Keratinocyte (primary cell): ENCODE results near the genes OR2D2, NLRP14, CYB5R2 and RPL27A.

DNA sequence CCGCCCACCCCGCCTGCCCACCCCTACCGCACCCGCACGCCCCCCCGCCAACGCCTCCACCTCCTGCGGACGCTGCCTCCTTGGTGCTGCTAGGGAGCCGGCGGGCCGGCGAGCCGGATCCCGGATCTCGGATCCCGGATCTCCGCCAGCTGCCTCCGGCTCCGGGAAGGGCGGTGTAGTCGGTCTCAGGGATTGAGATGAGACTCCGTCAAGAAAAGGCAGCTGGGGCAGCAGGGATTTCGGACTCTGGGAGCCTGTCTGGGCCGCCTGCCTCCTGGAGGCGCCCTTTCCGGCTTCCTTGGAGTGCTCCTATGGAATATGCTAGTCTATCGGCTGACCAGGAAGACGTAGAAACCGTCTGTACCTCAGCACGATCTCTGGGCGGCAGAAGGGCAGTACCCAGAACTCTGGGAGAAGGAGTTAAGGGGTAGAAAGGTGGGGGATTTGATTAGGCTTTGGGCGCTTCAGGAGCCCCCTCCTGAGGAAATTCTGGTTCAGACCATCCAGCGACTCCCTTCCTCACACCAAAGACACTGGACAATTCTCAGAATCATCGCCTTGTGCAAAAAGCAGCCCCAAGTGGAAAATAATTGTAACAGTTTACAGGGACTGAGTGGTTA lies 411 bp upstream of the TRIM3 start:
CAGE:
- cytosol, long polyA minus RNA, result no peak
- cytosol, long polyA plus RNA, result no peak
- long polyA plus RNA, result no peak
- nucleus, long polyA minus RNA, result no peak
- nucleus, long polyA plus RNA, result no peak

DNA sequence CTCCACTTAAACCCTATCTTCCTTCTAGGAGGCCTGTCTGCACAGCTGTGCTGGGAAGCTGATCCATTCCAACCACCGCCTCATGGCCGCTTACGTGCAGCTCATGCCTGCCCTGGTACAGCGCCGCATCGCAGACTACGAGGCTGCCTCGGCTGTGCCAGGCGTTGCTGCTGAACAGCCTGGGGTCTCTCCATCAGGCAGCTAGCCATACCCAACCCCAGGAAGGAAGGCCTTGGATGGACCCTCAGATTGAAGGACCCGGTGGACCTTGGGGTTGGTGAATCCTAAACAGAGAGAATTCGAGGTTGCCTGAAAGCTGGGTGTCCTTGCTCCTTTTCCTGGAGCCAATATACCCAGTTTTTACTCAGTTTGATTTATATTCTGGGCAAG lies 711 bp downstream of the TIMM10B start:
CAGE:
- cytosol, long polyA minus RNA, result no peak
- cytosol, long polyA plus RNA, result no peak
- long polyA plus RNA, result no peak
- nucleus, long polyA minus RNA, result no peak
- nucleus, long polyA plus RNA, result no peak

CAGE:
- cytosol, long polyA minus RNA, result no peak
- cytosol, long polyA plus RNA, result no peak
- long polyA plus RNA, result no peak
- nucleus, long polyA minus RNA, result no peak
- nucleus, long polyA plus RNA, result no peak
Observed at GRCh38 chr11:6571238-6571567, 32.2 kb downstream of the RRP8 start.

DNA sequence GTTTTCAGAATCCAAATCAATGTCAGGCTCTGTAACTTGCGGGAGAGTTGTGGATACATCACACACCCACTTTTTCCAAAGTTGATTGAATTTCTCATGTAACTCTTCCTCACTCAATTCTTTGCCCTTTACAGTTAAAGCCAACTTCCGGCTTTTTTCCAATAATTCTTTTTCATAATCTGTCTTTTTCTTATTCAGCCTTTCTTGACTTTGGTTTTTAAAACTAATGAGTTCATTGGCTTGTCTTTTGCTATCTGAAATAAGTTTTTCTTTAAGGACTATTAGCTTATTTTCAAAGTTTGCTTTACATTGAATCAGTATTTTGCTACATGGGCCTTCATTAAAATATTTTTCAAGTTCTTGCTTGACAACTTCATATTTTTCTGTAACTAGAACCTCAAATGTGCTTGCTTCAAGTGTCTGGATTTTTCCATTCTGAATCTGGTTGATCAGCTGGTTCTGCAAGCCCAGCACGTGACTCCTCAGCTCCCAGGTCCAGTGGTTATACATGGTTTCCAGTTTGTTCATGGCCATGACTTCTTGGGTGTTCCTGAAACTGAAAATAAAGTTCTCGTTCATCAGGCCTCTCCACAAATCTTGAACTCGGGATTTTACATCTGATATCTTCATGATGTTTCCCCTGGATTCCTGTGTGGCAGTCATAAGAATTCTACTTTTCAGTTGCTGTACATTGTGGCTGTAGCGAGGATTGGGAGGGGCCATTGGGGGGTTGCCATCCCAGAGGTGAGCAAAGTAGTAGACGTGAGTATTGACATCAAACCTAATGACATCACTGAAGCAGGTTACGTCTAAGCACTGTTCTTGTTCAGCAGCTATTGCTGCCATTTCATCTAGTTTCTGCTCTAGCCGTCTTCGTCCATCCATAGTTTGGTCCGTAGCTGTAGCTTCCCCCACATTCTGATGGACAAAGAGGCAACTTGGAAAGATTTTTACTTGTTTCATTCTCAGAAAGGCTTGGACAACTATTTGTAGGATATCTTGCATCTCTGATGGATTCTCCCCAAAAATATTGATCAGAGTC lies 33.3 kb upstream of the MRPL17 start:
CAGE:
- cytosol, long polyA minus RNA, result no peak
- cytosol, long polyA plus RNA, result no peak
- long polyA plus RNA, result no peak
- nucleus, long polyA minus RNA, result no peak
- nucleus, long polyA plus RNA, result no peak

CAGE:
- cytosol, long polyA minus RNA, result no peak
- cytosol, long polyA plus RNA, result no peak
- long polyA plus RNA, result no peak
- nucleus, long polyA minus RNA, result no peak
- nucleus, long polyA plus RNA, result no peak
Observed at GRCh38 chr11:6892281-6892883, at the start of gene OR2D2. OR2D2 (minus strand) TSS chr11:6892500.

GRCh38 chr11:7020167-7021020 lies at the start of gene NLRP14:
NLRP14 (plus strand) TSS chr11:7020479.
CAGE:
- cytosol, long polyA minus RNA, result no peak
- cytosol, long polyA plus RNA, result no peak
- long polyA plus RNA, result no peak
- nucleus, long polyA minus RNA, result no peak
- nucleus, long polyA plus RNA, result start-site peak on the minus strand at chr11:7020315-7020387, 26 and 14 reads in 2 replicates

CAGE:
- cytosol, long polyA minus RNA, result no peak
- cytosol, long polyA plus RNA, result no peak
- long polyA plus RNA, result no peak
- nucleus, long polyA minus RNA, result no peak
- nucleus, long polyA plus RNA, result no peak
Observed at GRCh38 chr11:7512221-7513442, 1.2 kb upstream of the PPFIBP2 start.

GRCh38 chr11:7537976-7538568 lies 24.3 kb downstream of the PPFIBP2 start:
CAGE:
- cytosol, long polyA minus RNA, result no peak
- cytosol, long polyA plus RNA, result no peak
- long polyA plus RNA, result no peak
- nucleus, long polyA minus RNA, result start-site peak on the plus strand at chr11:7538261-7538358, 7 reads
- nucleus, long polyA plus RNA, result no peak

DNA sequence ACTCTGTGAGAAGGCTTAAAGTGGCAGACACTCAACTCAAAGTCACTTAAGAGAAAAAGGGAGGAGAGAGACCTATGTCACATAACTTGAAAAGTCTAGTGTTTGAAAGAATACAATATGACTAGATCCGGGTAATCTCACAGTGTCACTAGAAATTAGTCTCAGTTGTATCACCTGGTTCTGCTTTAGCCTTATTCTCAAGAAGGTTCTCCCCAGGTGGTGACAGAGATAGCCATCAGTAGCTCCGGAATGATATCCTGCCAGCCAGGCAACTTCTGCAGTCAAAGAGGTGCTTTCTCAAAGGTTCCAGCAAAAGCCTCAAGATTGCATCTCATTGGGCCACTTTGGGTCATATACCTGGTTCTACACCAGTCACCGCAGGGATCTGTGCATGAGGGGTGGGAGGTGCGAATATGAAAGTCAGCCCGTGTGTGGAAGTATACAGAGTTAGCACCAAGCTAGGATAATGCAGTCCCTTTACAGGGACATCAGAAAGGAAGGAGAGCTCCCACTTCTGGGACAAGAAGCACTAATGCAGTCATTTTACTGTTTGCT lies 61.2 kb downstream of the CYB5R2 start:
CAGE:
- cytosol, long polyA minus RNA, result no peak
- cytosol, long polyA plus RNA, result no peak
- long polyA plus RNA, result no peak
- nucleus, long polyA minus RNA, result no peak
- nucleus, long polyA plus RNA, result no peak

GRCh38 chr11:7643091-7643735 lies 30.1 kb downstream of the CYB5R2 start:
CAGE:
- cytosol, long polyA minus RNA, result no peak
- cytosol, long polyA plus RNA, result no peak
- long polyA plus RNA, result no peak
- nucleus, long polyA minus RNA, result no peak
- nucleus, long polyA plus RNA, result no peak

DNA sequence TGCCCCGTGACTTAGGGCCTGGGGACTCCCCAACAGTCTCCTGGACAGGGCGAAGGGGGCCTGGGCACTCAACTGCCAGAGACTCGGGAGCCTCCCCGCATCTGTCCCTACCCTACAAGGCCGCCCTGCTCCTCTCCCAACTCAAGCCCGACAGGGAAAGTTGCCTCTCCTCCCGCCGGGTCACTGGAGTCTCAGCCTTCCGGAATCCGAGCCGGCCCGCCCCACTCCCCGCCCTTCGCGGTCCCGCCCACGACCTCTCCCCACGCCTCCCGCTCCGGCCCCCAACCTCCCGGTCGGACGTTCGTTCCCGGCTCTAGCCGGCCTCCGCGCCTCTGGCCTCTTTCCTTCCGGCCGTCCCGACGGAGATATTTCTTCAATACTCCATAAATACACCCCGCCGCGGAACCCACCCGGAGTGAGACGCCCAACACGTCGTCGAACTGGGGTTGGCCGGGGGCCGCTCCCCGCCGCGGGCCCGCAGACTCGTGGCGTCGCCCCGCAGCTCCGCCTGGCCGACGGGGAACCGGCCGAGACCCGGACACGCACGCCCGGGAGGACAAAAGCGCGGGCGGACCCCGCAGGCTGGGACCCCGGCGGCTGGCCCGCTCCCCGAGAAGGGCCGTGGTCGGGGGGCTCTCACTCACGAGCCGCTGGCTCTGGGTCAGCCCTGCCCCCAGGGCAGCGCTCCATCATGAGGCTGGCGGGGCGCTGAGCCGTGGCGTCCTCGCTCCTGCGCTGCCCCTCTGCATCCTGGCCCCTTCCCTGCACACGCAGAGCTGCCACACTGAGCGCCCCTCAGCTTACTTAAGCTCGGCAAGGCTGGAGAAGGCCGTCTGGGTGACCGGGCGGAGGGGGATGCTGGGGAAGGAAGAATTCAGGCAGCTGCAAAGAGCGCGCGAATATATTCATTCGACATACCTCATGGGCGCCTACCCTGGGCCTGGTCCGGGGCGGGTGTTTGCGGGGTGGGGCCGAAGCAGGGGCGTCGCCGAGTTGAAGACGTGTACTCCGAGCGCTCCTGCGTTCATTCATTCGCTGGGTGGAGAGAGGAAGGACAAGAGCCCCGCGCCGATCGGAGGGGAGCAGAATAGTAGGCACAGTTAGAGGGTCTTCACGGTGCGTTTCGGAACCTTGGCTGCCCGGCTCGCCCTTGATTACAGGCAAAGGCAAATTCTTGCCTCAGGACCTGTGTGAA lies at the start of gene CYB5R2:
Gene CYB5R2 (minus strand): TSS at position 193 of the 1,195 bp plus-strand sequence.
CAGE:
- cytosol, long polyA minus RNA, result start-site peak on the minus strand centred at position 916 of the sequence, 18 bp wide, 6 reads
- cytosol, long polyA plus RNA, result no peak
- long polyA plus RNA, result no peak
- nucleus, long polyA minus RNA, result no peak
- nucleus, long polyA plus RNA, result no peak

CAGE:
- cytosol, long polyA minus RNA, result no peak
- cytosol, long polyA plus RNA, result no peak
- long polyA plus RNA, result no peak
- nucleus, long polyA minus RNA, result no peak
- nucleus, long polyA plus RNA, result no peak
Observed at GRCh38 chr11:7697537-7698518, 8.4 kb downstream of the OVCH2 start.

DNA sequence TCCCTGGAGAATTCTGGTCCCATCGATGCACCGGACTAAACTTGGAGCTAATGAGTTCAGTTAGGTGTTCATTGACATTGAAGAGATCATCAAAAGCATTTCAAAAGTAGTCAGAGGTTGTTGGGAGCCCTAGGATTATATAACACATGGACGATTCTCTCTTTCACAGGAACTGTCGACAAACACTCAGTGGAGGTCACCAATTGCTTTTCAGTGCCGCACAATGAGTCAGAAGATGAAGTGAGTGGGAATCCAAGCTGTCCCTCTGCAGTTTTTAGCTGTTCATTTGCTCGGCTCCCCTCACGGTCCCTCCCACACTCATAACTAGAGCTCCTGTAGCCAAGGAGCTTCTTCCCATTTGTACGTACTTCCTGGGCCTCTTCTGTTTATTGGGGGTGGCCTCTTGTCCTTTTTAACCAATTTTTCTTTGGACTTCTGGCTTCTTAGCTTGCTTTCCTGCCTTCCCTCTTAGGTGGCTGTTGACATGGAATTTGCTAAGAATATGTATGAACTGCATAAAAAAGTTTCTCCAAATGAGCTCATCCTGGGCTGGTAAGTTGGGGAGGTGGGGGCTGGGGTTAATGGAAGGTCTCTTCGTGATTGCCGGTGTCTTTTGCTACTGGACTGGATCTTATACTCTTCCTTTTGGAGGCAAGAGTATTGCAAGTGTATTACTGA lies 4.6 kb downstream of the EIF3F start:
CAGE:
- cytosol, long polyA minus RNA, result no peak
- cytosol, long polyA plus RNA, result no peak
- long polyA plus RNA, result no peak
- nucleus, long polyA minus RNA, result no peak
- nucleus, long polyA plus RNA, result no peak

GRCh38 chr11:8233973-8234365 lies 29.7 kb downstream of the LMO1 start:
CAGE:
- cytosol, long polyA minus RNA, result no peak
- cytosol, long polyA plus RNA, result no peak
- long polyA plus RNA, result no peak
- nucleus, long polyA minus RNA, result no peak
- nucleus, long polyA plus RNA, result no peak

DNA sequence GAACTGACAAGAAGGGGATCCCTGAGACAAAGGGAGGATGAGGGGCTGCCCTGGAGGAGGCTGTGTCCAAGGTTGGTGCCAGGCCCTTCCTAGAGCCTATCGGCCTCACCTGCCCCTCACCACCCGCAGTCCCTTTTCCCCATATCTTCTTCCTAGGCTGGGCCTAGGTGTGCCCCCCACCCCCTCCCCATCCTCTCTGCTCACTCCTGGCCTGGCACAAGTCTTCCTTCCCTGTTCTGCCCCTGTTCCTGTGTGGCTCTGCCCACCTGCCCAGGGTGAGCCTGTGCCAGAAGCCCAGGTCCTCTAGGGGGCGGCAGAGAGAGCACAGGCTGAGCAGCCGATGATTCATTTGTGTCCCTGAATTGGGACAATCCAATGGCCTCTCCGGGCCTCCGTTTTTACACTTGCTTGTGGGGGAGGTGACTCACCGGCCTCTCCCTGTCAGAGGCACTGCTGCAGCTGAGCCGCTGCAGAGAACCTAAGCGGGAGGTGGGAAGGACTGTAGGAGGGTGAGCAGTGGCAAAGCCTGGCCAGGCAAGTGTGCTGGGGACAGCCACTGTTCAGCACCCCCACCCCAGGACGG lies 65.1 kb upstream of the LMO1 start:
CAGE:
- cytosol, long polyA minus RNA, result no peak
- cytosol, long polyA plus RNA, result no peak
- long polyA plus RNA, result no peak
- nucleus, long polyA minus RNA, result no peak
- nucleus, long polyA plus RNA, result no peak

CAGE:
- cytosol, long polyA minus RNA, result no peak
- cytosol, long polyA plus RNA, result no peak
- long polyA plus RNA, result no peak
- nucleus, long polyA minus RNA, result no peak
- nucleus, long polyA plus RNA, result no peak
Observed at GRCh38 chr11:8342987-8343237, 79.2 kb upstream of the LMO1 start.

CAGE:
- cytosol, long polyA minus RNA, result start-site peak on the plus strand at chr11:8682772-8682792, 359 reads
- cytosol, long polyA plus RNA, result start-site peak on the plus strand at chr11:8682769-8682813, 4,252 and 420 reads in 2 replicates
- long polyA plus RNA, result start-site peak on the minus strand at chr11:8682627-8682704, 35 and 55 reads in 2 replicates; start-site peak on the plus strand at chr11:8682758-8682792, 107 and 771 reads in 2 replicates
- nucleus, long polyA minus RNA, result start-site peak on the minus strand at chr11:8682639-8682659, 55 reads; start-site peak on the plus strand at chr11:8682772-8682792, 99 reads
- nucleus, long polyA plus RNA, result no peak
Observed at GRCh38 chr11:8682505-8683706, at the start of gene RPL27A. RPL27A (plus strand) TSS chr11:8682792.

DNA sequence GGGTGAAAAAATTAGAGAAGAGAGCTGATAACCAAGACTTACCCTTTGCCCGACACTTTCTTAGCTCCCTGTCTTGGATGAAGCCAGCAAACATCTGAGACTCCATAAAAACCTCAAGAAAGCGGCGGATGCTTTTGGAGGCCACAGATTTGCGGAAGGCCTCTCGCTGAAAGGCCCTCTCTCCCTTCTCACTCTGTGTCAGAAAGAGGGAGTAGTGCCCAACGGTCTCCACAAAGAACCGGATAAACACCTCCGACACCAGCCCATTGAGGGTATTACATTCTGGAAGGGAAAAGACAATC lies 13.7 kb downstream of the RPL27A start:
CAGE:
- cytosol, long polyA minus RNA, result no peak
- cytosol, long polyA plus RNA, result no peak
- long polyA plus RNA, result no peak
- nucleus, long polyA minus RNA, result no peak
- nucleus, long polyA plus RNA, result no peak

DNA sequence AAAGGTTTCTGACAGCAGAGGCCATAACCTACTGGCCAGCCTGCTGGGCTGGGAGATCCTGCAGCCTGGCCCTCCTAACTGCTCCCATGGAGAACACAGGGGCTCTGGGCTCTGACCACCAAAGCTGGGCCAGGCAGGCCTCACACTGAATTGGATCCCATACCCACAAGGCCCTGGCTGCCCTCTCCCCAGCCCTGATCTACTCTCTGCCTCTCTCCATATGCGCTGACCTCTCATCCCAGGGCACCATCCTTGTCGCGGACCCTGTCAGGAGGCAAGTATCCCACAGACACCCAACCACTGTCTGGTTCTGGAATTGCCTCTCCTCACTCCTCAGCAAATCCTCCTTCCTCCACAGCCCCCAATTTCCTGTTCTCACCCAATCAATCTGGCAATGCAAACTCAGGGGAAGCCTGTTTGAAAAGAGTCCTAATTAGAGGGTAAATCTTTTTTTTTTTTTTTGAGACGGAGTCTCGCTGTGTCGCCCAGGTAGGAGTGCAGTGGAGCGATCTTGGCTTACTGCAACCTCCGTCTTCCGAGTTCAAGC lies 33.7 kb downstream of the RPL27A start:
CAGE:
- cytosol, long polyA minus RNA, result no peak
- cytosol, long polyA plus RNA, result no peak
- long polyA plus RNA, result no peak
- nucleus, long polyA minus RNA, result no peak
- nucleus, long polyA plus RNA, result no peak

GRCh38 chr11:8913887-8914405 lies 3.0 kb downstream of the AKIP1 start:
CAGE:
- cytosol, long polyA minus RNA, result no peak
- cytosol, long polyA plus RNA, result no peak
- long polyA plus RNA, result no peak
- nucleus, long polyA minus RNA, result no peak
- nucleus, long polyA plus RNA, result no peak